Panc1 (cell line): ENCODE measurements around a stretch of chr15.

- RRBS, 2 experiments, result no CpG with 5 or more reads among the region's 16 CpGs
Measured at GRCh38 chr15:92616488-92616955, 39.1 kb downstream of the FAM174B start.

GRCh38 chr15:92623362-92623812 lies 32.2 kb downstream of the FAM174B start:
- RRBS, 2 experiments, result 80 to 93% methylated on average over 7 of the region's 14 CpGs

DNA sequence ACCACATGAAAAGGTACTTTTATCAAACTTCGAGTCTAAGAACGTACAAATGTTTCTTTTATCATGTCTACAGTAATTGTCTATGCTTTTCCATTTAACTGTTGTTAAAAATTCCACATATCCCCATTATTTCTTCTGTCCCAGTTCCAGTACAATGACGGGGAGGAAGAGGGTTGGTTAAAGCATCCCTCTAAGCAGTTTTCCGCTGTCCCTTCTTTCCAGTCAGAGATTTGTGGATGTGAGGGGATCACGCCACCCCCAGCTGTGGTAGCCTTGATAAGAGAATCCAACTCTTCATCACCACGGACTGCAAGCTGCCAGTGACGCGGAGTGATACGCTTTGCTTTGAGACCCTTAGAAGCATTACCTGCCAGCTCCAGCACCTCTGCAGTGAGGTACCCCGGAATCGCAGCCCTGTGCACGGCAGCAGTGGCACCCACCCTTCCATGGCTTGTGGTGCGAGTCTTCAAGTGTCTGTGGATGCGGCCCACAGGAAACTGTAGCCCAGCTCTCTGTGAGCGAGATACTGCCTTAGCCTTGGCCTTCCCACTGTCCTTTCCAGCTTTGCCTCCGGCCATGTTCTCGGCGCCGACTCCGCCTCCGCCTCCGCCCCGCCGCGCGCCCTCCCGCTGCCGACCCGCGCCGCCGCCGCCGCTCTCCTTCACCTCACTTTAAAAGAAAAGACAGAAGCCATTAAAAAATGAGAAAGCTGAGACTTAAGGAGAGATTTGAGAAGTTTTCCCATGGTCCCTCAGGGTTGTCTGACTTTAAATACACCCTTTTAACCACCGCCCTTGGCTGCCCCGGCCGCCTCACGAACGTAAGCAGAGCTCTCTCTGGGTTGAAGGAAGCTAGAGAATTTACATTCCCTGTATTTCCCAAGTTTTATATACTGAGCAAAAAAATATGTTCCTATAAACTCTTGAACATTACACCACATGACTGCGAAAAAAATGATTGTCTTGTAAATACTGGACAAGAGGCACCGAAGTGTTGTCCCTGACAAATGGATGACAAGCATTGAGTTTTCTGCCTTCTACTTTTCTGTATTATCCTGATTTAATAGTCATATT lies 78.4 kb upstream of the FAM174B start:
- RRBS, 2 experiments, result no CpG with 5 or more reads among the region's 41 CpGs

DNA sequence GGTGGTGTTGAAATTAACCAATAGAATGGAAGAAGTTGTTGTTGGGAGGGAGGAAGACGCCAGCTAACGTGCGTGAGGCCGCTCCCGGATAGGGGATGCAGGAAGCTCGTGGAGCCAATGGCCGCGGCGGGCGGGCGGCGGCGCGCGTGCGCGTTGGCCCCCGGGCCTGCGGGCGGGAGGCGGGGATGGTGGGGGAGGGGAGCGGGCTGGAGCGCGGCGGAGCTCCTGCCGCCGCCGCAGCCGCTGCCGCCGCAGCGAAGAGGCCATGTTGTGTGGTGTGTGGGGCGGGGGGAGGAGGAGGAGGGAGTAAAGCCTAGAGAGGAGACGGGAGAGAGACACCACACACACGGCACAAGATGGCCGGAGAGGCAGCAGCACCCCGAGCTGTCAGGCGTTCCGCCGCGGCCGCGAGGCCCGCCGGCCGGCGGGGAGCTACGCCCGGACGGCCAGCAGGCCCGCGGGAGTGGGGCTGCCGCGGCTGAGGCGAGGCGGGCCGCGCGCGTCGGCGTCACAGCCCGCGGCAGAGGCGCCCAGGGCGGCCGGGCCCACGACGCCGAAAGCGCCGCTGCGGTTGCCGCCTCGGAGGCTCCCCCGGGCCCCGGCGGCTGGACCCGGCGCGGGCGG lies 17.5 kb upstream of the CHD2 start:
- RRBS, 2 experiments, result 1 to 3% methylated on average over 42 of the region's 82 CpGs

GRCh38 chr15:92900945-92901522 lies 910 bp downstream of the CHD2 start:
- RRBS, 2 experiments, result no CpG with 5 or more reads among the region's 9 CpGs

- RRBS, 2 experiments, result no CpG with 5 or more reads among the region's 2 CpGs
Measured at GRCh38 chr15:92906468-92907721, 6.8 kb downstream of the CHD2 start.

GRCh38 chr15:92945749-92946315 lies 45.7 kb downstream of the CHD2 start:
- RRBS, 2 experiments, result no CpG with 5 or more reads among the region's 3 CpGs

GRCh38 chr15:92974403-92975282 lies 74.5 kb downstream of the CHD2 start:
- RRBS, 2 experiments, result no CpG with 5 or more reads among the region's 8 CpGs

GRCh38 chr15:92992833-92993390 lies 92.8 kb downstream of the CHD2 start:
- RRBS, 2 experiments, result no CpG with 5 or more reads among the region's 12 CpGs

- RRBS, 2 experiments, result no CpG with 5 or more reads among the region's 12 CpGs
Measured at GRCh38 chr15:93000254-93001015, 88.6 kb downstream of the RGMA start.

- RRBS, 2 experiments, result no CpG with 5 or more reads among the region's 1 CpG
Measured at GRCh38 chr15:93025366-93025941, 63.6 kb downstream of the RGMA start.

DNA sequence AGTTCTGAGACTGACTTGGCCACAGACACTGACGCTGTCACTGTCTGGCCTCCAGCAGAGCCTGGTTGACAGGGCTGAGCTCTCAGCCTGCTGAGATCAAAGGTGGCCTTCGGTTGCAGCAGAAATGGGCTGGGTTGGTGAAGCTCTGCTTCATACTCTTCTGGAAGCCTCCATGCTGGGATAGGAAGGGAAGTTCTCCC lies 38.7 kb downstream of the RGMA start:
- RRBS, 2 experiments, result no CpG with 5 or more reads among the region's 2 CpGs

DNA sequence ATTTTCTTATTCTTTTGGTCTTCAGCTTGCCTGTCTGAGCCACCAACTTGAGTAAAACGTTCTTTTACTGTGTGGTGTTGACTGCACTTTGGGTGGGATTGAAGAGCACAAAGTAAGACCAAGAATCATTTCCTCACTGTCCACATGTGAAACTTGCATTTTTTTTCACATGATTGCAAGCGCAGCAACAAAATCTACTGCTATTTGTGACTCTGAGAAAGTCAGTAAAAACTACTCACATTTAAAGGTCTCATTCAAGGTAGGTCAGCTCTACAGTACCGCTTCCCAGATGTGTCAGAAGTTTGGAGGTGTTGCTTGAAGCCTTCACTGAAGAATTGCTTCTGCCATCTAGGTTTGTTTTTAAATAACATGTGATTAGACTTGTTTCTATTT lies 201.3 kb upstream of the MCTP2 start:
- RRBS, 2 experiments, result no CpG with 5 or more reads among the region's 3 CpGs

GRCh38 chr15:94075083-94075770 lies 156.1 kb upstream of the MCTP2 start:
- RRBS, 2 experiments, result no CpG with 5 or more reads among the region's 10 CpGs

DNA sequence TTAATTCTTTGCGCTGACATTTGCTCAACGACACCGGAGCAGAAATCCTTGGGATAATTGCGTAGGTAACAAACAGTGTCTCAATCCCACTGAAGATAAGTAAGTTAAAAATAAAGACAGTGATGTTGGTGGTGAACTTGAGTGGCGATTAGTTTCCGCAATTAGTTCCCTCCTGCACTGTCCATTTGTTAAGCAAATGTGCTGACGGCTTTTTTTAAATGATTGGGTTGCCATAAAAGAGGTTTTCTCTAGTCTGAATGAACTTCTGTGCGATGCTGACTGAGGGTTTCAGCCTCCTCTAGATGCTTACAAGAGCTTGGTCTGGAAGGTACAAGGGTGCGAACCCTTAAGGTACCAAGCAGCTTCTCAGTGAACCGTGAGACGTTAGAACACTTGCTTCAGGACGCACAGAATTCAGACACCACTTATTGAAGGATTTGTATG lies 729 bp downstream of the MCTP2 start:
- RRBS, 2 experiments, result no CpG with 5 or more reads among the region's 12 CpGs

GRCh38 chr15:94301818-94302397 lies 70.5 kb downstream of the MCTP2 start:
- RRBS, 2 experiments, result no CpG with 5 or more reads among the region's 1 CpG

GRCh38 chr15:94363045-94363796 lies 131.9 kb downstream of the MCTP2 start:
- RRBS, 2 experiments, result no CpG with 5 or more reads among the region's 9 CpGs

GRCh38 chr15:94377528-94378139 lies 146.3 kb downstream of the MCTP2 start:
- RRBS, 2 experiments, result no CpG with 5 or more reads among the region's 9 CpGs

DNA sequence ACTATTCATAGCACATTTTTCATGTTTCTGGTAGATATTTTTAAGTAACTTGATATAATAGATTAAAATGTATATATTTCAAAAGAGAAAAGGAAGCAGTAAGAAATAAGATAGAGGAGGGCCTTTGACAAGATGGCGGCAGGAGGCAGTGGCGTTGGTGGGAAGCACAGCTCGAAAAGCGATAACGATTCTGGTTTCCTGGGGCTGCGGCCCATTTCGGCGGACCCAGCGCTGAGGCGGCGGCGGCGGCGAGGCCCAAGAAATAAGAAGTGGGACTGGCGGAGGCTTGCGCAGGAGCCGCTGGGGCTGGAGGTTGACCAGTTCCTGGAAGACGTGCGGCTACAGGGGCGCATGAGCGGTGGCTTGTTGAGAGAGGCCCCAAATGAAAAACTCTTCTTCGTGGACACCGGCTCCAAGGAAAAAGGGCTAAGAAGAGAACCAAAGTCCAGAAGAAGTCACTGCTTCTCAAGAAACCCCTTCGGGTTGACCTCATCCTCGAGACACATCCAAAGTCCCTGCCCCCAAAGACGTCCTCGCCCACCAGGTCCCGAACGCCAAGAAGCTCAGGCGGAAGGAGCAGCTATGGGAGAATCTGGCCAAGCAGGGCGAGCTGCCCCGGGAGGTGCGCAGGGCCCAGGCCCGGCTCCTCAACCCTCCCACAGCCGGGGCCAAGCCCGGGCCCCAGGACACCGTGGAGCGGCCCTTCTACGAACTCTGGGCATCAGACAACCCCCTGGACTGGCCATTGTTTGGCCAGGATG lies 624.2 kb downstream of the MCTP2 start:
- RRBS, 2 experiments, result no CpG with 5 or more reads among the region's 39 CpGs

GRCh38 chr15:95266370-95266797 lies 1035.0 kb downstream of the MCTP2 start:
- RRBS, 2 experiments, result no CpG with 5 or more reads among the region's 6 CpGs